ENCODE measurements around a stretch of chr6.

DNA sequence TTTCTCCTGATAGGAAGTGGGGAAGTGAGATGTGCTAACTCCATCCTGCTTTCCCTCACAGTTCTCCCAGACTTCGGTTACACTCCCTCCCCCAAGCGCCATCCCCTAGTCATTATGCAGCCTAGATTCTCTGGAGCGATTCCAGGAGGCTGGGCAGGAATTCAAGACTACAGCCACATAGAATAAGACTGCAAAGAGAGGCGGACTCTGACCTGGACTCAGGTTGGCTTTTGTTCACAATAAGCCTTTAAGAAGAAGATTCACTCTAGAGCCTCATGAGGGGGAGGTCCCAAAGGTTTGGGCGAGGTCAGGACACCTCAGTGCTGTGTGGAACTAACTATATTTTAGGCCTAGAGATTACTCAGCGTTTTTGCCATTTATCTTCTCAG is 271.3 kb downstream of the ALDH8A1 start:
- PRO-cap = no peak

- PRO-cap = no peak
These were observed 127.0 kb downstream of the ALDH8A1 start for GRCh38 chr6:134822944-134823331.

- PRO-cap = no peak
These were observed 99.9 kb downstream of the ALDH8A1 start for GRCh38 chr6:134849735-134850639.

DNA sequence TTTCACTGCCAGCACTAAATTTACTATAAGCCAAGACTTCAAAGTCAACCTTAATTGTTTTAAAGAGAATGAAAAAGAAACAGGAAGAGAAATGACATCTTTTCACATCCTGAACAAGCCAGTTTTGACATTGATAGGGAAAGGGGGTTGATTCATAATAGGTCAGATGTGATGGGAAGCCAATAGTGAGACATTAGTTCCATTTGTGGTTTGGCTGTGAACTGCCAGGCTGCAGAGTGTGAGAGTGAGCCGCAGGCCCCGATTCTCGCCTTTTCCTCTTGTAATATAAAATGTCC is 52.6 kb upstream of the MYB start:
- PRO-cap = no peak

DNA sequence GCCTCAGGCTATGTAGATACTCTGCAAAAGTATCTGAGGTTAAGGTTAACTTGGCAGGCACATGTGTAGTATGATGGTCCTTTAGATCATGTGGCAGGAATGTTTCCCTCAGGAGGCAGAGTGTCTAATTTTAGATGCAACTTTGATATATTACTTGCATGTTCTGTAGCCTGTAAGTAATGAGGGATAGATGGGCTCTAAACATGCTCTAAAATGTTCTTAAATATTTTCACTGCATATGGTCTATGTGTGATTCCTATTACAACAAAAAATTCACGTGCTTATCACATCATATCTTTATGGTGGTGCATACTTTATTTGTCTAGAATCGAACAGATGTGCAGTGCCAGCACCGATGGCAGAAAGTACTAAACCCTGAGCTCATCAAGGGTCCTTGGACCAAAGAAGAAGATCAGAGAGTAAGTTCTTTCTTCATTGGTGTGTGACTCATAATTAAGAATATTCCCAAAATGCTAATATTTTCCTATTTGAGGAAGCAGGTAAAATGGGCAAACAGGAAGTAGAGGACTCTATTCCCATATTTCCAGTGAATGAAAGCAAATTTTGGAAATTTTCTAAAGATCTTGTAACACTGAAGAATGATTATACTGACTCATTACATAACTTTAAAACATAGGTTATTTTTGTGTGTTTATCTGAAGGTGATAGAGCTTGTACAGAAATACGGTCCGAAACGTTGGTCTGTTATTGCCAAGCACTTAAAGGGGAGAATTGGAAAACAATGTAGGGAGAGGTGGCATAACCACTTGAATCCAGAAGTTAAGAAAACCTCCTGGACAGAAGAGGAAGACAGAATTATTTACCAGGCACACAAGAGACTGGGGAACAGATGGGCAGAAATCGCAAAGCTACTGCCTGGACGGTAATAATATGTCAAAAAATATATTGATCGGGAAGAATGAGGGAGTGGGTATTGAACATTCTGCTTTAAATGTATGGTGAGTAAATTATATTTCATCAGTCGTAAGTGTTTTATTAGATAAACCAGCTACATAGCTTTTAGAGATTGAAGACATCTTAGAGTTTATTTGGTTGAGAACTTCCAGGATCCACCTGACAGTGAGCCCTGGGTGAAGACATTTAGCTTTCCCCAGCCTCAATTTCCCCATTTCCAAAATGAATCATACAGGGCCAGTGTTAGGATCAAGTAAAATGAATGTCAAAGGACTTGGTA is 8.8 kb downstream of the MYB start:
- PRO-cap = no peak

GRCh38 chr6:135209772-135210292 is 28.7 kb downstream of the MYB start:
- PRO-cap = no peak

GRCh38 chr6:135212276-135213238 is 31.4 kb downstream of the MYB start:
- PRO-cap = no peak

GRCh38 chr6:135213956-135215135 is 33.2 kb downstream of the MYB start:
- PRO-cap = no peak

- PRO-cap = no peak
These were observed 69.7 kb downstream of the MYB start for GRCh38 chr6:135250671-135251321.

DNA sequence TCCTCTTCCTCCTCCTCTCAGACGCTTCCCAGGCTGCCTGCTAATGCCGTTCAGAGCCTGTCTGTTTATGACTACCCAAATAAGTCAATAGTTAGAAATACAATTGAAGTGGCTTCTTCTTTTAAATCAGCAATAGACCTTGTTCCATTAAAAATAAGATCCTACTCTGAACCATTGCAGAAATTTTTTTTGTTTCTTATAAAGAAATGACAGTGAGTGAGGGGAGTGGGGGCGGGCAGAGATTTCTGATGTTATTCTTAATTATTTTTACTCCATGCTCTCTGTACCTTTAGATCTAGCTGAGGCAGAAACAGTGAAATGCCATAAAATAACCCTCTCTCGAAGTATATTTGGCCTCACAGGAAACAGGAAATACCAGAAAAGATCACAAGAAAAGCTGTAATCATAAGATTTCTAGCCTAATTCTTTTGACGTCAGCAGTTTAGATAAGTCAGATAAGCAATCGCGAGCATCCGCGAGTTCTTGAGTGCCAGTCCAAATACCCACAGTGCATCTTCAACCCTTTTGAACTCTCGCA is 199.1 kb downstream of the MTFR2 start:
- PRO-cap = no peak

DNA sequence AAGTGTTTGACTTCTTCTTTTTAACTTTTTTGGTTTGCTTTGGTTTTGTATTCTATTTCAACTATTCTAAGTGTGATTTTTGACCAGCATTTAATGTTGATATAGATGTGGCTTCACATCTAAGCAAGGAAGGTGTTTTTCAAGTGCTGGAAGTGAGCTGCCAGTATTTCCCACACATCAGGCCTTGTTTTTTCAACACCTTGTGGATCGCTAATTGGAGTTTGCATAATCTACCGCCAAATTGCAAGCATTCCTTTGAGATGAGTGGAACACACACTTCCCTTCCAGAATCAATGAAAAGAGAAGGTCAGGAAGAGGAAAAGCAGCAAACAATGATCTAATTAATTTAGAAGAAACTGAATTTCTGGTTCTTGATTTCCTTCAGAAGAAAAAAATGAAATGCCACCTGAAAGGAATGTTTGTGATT is 182.5 kb downstream of the MTFR2 start:
- PRO-cap = no peak

DNA sequence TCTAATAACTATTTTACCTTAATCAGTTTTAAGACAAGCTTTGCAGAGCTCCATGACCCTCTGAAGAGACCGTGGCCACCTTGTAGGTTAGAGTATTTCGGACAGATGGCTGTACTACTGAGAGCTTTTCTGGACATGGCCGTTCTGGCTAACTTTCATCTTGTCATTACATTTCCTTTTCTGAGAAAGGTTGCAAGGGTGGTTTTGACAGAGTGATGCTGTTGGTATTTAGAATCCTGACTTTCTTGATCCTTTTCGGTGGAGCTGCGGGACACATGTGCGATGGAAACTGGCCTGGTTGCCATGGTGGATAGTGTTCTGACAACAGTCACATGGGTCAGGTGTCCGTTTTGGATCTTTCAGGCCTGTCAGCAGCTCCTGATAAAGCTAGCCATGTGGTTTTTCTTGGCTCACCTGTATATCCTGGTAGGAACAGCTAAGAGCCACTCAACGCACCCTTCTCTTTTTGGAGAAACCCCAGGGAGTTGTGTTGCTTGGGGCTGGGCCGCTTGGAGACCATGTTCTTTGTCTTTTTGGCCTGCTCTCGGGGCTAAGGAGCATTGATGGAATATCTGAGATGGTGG is 177.5 kb downstream of the MTFR2 start:
- PRO-cap = no peak

DNA sequence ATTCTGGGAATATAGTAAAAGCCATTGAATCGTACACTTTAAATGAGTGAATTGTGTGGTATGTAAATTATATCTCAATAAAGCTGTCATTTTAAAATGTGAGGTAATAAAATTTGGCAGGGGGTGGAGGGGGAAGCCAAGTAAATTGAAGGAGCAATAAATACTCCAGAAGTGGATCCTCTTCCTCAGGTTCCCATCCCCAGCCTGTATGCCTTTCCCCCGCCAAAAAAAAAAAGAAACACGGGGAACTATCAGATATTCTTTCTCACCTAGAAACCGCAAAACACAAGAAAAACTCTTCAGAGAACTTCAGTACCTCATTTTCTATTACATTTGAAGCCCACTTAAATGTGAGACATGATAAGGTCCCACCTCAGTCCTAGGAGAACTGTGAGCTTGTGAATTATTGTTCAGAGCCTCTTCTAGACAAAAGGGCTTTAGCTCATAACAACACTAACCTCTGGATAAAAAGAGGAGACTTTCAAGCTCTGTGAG is 161.3 kb downstream of the MTFR2 start:
- PRO-cap = no peak

GRCh38 chr6:136158201-136158933 is 91.7 kb downstream of the MTFR2 start:
- PRO-cap = no peak

- PRO-cap = no peak
These were observed 1.9 kb upstream of the MTFR2 start for GRCh38 chr6:136251856-136252528.

- PRO-cap = unidirectional peak, minus-strand start at chr6:136610292
These were observed 60.0 kb upstream of the MAP7 start for GRCh38 chr6:136610120-136610633.

- PRO-cap = no peak
These were observed 72.5 kb upstream of the MAP7 start for GRCh38 chr6:136622650-136623293.

- PRO-cap = no peak
These were observed 89.3 kb upstream of the MAP7 start for GRCh38 chr6:136639300-136640054.

- PRO-cap = no peak
These were observed 38.7 kb downstream of the MAP3K5 start for GRCh38 chr6:136753416-136754147.

- PRO-cap = bidirectional peak, plus-strand start at chr6:136761840, minus-strand start at chr6:136761782
These were observed 30.4 kb downstream of the MAP3K5 start for GRCh38 chr6:136761419-136762694.

All from fallopian tube (tissue), 1 donor.